Bronchus (tissue), 1 donor: ENCODE data around the genes PTGER4, C7, MROH2B and OXCT1.

DNA sequence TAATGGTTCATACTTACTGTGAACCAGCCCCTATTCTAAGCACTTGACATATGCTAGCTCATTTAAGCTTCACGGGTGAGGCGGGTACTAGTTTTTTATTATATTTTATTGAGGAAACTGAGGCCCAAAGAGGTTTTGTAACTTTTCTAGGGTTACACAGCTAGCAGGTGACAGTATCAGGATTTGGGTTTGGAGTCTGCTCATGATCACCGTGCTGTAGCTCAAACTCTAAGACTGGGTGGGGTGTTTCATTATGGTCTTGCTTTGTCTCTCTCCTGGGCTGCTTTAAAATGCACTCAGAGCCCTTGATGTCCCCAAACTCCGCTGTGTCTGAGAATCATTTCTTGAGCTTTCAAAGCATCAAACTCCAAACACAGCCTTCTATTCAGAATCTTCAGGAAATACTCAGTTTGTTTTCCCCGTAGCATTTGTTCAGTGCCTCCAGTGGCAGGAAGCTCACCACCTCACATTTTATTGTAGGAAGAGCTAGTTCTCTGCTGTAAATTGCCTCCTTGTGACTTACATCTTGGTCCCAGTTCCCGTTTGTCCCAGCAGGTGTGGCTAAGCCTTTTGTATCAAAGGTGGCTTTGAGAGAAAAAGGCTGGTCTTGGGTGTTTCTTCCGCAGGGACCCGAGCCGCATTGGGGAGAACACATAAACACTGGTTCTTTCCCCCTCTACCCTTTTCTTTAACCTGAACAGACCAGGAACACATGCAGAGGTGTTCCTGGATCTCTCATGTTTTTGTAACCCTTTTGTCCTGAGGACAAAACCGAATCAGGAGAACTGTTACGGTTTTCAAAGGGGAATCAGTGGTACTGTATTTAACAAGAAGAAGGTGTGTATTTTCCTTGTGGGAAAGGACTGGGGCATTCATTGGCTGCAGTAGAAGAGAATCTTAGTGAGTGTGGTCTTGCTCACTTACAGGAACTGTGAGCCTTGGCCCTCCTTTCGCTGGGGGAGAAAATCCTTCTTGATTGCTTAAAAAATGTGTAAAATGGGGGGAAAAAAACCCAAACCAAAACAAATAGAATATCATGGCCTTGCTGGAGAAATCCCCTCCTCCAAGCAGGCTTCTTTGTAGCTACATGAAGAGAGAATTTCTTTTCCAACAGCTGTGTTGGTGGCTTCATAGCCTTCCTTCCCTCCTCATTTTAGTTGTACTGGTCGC is 1.8 kb downstream of the OSMR start:
- PRO-cap = no peak

- PRO-cap = no peak
Measured at GRCh38 chr5:38938541-38939759, 93.1 kb downstream of the OSMR start.

- PRO-cap = no peak
Measured at GRCh38 chr5:38956577-38957330, 110.9 kb downstream of the OSMR start.

- PRO-cap = no peak
Measured at GRCh38 chr5:39067877-39068808, 6.1 kb downstream of the RICTOR start.

GRCh38 chr5:39255606-39256012 is 36.2 kb upstream of the FYB1 start:
- PRO-cap = no peak

DNA sequence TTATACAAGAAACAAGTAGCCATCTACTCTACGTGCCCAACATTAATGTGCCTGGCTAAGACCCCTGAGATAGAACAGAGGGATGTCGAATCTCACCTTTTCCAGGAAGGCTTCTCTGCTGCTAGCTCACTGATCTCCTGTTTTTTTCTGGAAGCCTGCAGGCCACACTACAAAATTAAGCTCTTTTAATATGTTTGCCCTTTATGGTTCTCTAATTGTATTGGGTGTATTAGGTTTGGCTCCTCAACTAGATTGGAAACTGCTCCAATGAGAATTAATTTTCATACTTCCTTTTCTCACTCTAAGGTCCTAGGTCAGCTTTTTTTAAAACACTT is 54.9 kb upstream of the FYB1 start:
- PRO-cap = no peak

DNA sequence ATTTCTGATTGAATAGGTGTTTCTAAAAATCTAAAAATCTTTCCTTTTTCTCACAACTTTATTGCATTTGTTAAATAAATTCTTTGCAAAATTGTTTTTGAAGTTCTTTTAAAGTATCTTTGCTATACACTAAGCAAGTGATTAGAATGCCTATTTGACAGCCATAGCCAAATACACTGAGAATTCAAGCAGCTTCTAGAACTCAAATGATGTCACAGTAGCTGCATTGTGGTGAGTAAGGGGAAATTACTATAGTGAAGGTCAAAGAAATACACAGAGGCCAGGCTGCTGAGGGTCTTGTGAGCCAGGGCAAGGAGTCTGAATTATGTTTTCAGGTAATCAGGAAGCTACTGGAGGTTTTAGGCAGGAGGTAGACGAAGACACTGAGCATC is 291.0 kb upstream of the PTGER4 start:
- PRO-cap = no peak

GRCh38 chr5:40437231-40438120 is 242.2 kb upstream of the PTGER4 start:
- PRO-cap = no peak

DNA sequence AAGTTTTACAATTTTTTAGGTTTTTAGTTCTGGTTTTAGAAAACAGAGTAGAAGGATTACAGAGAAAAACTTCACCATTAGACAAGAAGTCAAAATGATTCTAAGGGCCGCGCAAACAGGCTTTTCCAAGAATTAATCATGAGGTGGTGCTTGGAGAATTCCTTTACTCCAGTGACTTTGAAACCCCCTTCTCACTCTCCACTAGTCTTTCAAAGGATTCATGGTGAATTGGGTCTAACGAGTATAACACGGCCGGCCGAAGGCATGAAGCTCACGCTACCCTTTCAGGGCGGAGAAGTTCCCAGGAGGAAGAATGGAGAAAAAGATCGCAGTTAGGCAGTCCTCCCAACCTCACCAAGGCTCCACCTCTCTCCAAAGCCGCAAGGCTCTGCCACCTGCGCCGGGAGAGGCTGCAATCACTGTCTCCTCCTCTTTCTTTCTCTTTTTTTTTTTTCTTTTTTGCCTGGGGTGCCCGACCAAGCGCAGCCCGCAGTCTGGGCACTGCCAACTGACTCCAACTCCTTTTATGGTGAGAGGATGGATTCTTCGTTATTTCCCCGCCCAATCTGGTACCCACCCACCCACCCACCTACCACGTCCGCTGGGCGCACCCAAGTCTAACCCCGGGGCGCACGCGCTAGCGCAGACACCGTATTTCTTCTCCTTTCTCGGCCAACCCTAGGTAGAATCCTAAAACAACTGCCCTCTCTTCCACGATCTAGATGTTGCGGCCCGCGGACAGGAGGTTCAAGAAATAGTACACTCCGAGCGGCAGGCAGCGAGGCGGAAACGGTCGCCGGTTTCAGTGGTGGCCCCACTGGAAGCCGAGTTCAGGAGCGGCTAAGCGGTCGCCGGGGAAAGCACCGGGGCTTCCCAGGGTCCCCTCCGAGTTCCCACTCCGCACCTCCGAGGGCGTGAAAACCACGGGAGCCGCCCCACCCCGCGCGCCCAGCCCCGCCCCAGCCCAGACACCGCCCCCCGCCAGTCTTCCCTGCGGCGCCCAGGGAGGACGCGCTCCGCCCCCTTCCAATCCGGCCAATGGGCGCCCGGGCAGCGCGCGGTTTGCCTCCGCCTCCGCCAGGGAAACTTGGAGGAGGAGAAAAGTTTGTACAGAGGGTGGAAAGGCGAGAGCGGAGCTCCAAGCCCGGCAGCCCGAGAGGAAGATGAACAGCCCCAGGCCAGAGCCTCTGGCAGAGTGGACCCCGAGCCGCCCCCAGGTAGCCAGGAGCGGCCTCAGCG is at the start of gene PTGER4:
TSS of gene PTGER4 (plus strand) at position 1,110 of the 1,239 bp plus-strand sequence.
- PRO-cap = bidirectional peak, plus-strand start at position 620 of the sequence, minus-strand start at position 496 of the sequence; bidirectional peak, plus-strand start at position 1,112 of the sequence, minus-strand start at position 881 of the sequence

DNA sequence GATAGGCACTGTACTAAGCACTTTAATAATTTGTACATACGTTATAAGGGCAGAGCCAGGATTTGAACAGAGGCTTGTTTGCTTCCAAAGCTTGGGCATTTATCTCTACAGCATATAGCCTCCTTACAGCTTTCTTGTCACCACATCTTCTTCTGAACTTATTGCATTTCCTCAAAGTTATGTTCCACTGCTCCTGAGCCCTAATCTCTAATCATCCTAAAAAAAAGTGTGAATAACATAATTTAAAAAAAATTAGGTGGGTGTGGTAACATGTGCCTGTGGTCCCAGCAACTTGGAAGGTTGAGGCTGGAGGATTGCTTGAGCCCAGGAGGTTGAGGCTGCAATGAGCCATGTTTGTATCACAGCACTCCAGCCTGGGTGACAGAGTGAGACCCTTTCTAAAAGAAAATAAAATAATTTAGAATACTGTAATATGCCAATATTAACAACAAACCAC is 6.8 kb downstream of the PTGER4 start:
- PRO-cap = no peak

- PRO-cap = no peak
Measured at GRCh38 chr5:40834118-40835137, 594 bp downstream of the RPL37 start.

DNA sequence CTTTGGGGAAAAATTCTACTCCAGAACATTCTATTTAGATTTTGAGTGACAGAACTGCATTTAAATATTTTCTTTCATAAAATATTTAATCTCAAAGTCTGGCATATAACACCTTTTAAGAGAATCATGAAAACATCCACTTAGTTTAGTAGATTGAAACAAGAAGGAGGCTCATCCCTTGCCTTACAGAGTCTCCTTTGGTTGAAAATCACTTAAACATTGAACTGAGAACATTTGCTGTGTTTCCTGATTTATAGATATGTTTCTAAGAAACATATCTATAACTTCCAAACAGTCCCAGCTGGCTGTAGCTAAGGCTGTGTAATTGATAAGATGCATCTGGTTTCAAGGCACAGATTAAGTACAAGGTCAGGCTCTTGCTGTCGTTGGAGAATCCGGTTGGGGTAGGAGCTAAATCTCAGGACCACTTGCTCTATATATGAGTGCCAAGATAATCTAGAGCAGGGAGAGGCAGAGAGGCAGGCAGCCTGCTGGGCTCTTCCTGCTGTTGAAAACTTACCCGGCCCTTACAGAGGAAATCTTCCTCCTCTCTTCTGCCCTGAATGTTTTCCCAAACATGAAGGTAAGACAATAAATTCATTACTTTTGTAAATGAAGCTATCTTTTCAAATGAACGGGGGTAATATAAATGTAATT is at the start of gene C7:
TSS of gene C7 (plus strand) at position 464 of the 657 bp plus-strand sequence.
- PRO-cap = unidirectional peak, plus-strand start at position 464 of the sequence

- PRO-cap = no peak
Measured at GRCh38 chr5:41071076-41071576, at the start of gene MROH2B. TSS of gene MROH2B (minus strand) at chr5:41071342.

- PRO-cap = no peak
Measured at GRCh38 chr5:41212839-41213306, 459 bp downstream of the C6 start.

- PRO-cap = no peak
Measured at GRCh38 chr5:41509350-41510211, 820 bp downstream of the PLCXD3 start.

DNA sequence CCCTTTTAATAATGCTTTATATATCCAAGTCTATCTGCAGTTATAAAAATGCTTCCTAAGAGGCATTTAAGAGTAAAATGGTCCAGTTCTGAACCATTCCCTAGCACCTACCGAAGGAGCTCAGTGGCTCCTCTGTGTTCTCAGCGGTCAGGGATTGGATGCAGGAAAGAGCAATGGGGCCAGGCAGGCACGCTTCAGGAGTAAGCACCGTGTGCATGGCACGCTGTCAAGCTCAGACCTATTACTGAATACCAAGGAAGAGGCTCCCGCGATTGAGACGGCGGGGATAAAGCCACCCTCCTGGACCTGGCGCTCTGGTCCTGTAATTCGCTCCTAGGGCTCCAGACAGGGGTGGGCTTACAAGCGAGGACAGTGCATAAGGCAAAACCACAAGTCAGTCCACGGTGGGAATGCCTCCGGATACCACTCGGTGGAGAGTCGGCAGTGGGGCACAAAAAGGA is 1.1 kb downstream of the OXCT1 start:
- PRO-cap = no peak

DNA sequence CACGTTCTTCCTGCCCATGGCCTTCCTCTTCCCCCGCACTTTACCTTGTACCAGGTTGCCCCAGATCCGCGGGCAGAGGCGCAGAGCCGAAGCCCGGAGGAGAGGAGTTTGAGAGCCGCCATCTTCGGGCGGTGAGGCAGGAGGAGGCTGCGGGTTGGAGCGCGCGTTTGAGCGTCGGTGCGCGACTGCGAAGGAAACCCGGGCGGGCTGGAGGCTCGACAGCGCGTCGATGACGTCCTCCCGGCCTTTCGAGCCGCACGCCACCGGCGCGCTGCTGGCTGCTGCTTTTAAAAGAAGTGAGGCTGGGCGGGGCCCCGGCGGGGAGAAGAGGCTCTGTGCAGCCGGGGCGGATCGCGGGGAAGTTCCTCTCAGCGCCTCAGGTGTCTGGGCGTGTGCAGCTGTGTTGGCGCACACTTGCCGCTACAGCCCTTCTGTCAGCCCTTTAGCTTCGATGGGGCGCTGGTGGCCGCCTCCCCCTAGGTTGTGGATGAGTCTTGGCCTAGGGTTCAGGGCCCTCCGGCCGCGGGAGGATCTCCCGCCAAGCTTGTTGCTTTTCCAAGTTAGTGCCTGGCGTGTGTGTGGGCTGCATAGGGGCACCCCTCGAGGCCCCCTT is at the start of gene OXCT1:
TSS of gene OXCT1 (minus strand) at position 189 of the 613 bp plus-strand sequence.
- PRO-cap = bidirectional peak, plus-strand start at position 409 of the sequence, minus-strand start at position 189 of the sequence

- PRO-cap = no peak
Measured at GRCh38 chr5:41908544-41908859, 4.4 kb downstream of the RIMOC1 start.

- PRO-cap = no peak
Measured at GRCh38 chr5:42583268-42583754, 160.1 kb downstream of the GHR start.

DNA sequence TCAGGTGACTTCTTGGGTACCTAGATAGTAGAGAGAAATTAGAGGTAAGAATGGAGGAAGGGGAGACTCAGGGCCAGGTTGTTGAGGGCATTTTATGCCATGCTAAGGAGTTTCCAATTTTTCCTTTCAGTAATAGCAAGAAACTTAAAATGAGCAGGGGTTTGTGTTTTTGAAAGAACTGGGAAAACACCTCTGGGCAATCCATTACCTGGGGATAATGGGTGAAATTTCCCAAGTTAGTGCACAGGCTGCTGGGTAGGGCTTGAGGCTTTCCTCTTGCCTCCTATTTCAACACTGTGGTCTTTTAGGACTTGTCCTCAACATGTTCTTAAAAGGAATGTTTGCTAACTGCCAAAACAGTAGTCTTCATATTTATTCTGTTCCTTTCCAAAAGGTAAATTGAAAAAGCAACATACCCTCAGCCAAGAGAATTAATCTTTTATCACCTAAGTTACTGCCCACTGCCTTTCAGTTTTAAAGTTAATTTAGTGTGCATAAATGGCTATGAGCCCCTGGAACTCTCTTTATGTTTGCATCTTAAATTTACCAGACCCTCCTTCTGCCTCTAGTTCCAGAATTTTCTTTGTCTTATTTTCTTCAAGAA is 158.3 kb upstream of the CCDC152 start:
- PRO-cap = no peak